Placental pericyte (primary cell): ENCODE measurements around a stretch of chr9.

DNA sequence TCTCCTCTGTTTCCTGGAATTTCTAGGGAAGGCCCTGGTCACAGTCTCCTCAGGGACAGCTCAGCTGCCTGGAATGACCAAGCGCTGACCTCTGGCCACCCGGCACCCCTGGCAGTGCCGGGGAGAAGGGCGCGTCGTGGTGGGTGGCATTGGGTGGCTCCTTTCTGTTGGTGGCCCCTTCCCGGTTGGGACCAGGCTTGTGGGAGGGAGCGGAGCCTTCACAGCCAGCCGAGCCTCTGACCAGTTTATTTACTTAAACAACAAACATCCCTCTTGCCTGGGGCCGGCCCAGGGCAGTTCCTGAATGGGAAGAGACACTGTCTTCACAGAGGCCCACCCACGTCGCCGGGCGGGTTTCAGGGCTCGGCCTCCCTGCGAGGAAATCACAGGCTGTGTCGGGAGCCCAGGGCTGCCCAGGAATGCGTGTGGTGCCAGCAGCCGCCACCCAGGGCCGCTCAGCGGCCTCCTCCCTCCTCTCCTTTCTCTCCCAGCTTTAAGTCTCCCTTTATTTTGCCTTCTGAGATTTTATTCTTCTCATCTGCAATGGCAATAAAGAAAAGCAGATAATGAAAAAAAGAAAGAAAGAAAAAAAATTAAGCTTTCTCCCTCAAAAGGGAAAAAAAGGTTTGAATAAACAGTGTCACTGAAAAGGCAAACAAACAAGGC is 132.5 kb downstream of the HSD17B3 start:
- CAGE, long polyA plus RNA = no peak

GRCh38 chr9:96399068-96399532 is 15.6 kb upstream of the SLC35D2 start:
- CAGE, long polyA plus RNA = no peak

DNA sequence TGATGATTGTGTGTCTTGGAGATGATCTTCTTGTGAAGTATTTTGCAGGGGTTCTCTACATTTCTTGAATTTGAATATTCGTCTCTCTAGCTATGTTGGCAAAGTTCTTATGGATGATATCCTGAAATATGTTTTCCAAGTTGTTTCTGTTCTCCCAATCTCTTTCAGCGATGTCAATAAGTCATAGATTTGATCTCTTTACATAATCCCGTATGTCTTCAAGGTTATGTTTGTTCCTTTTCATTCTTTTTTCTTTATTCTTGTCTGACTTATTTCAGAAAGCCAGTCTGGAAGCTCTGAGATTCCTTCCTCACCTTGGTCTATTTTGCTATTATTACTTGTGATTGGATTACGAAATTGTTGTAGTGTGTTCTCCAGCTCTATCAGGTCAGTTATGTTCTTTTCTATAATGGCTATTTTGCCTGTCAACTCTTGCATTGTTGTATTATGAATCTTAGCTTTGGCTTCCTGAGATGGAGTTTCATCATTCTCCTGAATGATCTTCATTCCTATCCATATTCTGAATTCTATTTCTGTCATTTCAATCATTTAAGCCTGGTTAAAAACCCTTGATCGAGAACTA is 16.1 kb upstream of the ZNF510 start:
- CAGE, long polyA plus RNA = no peak

DNA sequence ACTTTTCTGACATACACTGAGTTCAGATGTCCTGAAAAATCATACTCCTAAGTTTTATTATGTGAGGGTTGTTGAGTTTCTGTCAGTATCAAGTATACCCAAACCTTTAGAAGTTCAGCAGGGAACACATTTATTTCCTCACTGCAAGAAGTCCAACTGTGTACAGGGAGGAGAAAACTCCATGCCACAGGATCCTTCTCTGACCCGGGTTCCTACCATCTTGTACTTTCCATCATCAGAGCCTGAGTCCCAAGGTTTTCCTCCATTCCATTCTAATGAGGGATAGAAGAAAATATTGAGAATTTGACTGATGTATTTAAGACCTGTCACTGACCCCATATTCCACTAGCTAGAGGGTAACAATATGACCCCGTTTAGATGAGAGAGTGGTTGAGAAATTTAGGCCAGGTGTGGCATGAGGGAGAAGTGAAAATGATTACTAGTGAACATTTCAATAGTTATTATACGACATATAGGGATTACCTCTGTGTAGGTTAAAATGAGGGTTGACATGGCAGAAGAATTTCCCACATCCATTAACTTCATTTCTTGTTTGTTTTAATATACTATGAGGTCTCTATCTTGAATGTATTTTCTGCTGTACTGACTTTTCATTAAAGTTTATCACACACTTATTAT is 37.3 kb downstream of the ZNF782 start:
- CAGE, long polyA plus RNA = no peak

- CAGE, long polyA plus RNA = no peak
Measured at GRCh38 chr9:96853326-96854086, 808 bp downstream of the ZNF782 start.

DNA sequence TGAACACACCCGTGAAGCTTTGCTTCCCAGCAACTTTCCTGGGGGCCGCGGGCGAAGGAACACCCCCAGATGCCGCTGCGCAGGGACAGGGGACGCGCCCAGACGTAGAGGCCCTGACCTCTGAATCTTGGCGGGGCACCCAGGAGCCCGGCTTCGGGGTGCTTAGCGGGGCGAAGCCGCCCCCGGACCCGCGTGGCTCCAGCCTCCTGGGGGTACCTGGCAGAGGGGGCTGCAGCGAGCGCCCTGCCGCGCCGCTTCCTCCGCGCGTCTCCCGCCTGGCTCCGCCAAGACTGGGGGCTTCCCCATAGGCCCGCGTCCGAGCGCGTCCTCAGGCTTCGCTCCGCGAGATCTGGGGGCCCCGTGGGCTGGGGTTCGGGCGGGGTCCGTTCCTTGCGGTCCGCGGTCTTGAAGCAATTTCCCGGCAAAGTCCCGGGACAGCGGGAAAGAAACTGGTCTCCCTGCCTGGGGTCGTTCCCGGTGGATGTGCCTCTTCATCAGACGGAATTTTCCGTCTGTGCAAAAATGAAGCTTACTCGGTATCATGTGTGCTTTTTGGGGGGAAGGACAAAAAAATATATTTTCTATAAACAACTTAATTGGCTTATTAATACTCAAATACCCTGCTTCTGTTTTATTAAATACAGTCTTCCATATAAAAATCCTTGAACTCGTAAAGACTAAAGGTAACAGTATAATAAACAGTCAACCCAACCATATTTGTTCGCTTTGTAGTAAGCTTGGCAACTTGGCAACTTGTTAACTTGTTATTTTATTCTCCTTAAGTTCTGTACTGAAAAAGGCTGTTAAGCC is 23.2 kb upstream of the ZNF782 start:
- CAGE, long polyA plus RNA = no peak

DNA sequence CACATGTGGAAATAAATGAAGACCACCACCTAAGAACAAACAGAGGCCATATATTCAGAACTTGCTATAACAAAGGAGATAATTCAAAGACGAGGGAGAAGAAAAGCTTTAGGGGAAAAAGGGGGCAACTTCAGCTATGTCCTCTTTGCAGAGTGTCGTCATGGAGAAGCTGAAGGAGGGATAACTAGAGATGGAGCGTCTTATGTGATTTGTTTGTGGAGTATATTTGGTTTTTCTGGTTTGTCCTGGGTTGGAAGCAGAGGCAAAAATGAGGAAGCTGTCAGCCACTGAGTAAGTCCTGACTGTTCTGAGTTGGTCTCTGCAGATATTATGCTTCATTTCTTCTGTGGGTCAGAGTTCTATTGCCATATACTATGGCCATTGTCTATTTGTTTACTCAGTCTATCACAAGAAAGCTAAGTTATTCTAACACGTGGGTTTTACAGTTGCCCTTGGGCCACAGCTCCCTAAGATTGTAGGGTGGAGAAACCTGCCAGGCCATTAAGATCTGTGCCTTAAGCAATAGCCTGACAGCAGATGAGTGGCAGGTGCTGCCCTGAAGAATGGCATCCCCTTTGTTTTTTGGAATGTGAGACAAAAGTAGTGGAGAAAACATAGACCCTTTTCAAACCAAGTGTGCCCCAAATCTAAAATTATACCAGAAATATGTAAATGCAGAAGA is 2.9 kb upstream of the CTSV start:
- CAGE, long polyA plus RNA = no peak

- CAGE, long polyA plus RNA = no peak
Measured at GRCh38 chr9:97502769-97503090, 1.3 kb downstream of the TMOD1 start.

DNA sequence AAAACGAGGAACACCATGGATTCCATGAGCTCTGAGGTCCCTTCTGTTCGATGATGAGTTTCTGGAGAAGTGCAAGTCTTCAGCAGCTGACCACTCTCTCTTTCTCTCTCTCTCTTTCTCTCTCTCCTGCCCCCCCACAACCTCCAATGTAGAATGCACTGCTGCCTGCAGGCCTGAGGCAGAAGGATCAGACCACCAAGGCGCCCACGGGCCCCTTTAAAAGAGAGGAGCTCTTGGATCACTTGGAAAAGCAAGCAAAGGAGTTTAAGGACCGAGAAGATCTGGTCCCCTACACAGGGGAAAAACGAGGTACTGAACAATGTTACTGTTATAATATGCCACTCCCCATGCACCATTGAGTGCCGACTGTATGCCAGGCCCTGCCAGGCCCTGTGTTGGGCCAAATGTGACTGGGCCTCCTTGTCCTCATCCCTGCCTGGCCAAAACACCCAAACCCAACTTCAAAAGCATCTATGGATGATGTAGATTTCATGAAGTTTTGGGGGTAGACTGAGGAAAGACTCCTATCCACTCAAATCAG is 44.6 kb downstream of the TMOD1 start:
- CAGE, long polyA plus RNA = no peak

DNA sequence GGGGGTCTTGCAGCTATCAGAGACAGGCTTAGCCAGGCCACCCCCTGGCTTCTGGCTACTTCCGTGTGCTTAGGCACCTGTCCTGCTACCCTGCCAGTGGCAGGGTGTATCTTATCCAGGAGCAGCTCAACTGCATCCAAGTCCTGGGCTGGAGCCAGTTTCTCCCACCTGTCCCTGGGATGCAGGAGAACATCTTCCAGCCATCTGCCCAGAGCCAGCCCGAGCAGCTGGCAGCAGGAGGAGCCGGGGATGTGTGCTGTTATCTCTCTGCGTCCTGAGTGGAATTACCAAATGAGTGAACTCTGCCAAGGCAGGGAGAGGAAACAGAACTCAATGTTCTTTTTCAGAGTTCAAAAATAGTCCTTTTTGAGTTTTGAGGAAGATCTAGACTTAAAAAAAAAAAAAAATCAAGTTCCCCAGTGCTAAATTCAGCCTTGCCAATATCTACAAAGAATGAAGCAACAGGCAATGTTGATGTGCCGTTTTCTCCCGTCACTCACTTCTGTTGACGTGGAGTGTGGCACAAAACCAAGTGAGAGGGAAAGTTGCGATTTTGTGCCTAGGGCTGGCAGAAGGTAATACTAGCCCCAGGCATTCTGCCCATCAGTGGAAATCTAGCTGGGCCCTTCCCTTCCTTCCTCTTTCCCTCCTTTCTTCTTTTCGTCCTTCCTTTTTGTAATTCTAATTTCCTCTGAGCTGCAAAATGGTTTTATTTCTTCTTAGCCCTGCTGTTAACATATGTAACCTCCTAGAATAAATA is 56.2 kb downstream of the TMOD1 start:
- CAGE, long polyA plus RNA = no peak

GRCh38 chr9:97572685-97573227 is 60.4 kb downstream of the TSTD2 start:
- CAGE, long polyA plus RNA = no peak

DNA sequence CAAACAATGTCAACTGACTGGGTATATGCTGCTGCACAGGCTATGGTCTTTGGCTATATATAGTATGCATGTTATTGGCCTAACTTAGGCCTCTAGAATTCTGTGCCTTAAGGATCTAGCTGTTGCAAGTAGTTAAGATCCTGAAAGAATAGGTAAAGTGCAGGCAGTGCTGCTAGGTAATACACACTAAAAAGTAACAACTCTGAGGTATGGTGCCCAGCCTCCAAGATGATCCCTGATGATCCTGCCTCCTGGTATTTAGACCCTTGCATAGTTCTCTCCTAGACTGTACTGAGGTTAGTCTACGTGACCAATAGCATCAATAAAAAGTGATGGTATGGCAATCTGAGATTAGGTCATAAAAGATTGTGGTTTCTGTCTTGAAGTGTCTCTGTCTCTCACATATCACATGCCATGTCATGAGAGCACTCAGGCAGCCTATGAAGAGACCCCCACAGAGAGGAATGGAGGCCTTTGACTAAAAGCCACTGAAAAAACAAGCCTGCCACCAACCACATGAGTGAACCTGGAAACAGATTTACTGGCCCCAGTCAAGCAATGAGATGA is 9.2 kb downstream of the TSTD2 start:
- CAGE, long polyA plus RNA = no peak

GRCh38 chr9:97802160-97802788 is 50.8 kb upstream of the FOXE1 start:
- CAGE, long polyA plus RNA = no peak

GRCh38 chr9:97994082-97994833 is 11.1 kb downstream of the ANP32B start:
- CAGE, long polyA plus RNA = no peak

DNA sequence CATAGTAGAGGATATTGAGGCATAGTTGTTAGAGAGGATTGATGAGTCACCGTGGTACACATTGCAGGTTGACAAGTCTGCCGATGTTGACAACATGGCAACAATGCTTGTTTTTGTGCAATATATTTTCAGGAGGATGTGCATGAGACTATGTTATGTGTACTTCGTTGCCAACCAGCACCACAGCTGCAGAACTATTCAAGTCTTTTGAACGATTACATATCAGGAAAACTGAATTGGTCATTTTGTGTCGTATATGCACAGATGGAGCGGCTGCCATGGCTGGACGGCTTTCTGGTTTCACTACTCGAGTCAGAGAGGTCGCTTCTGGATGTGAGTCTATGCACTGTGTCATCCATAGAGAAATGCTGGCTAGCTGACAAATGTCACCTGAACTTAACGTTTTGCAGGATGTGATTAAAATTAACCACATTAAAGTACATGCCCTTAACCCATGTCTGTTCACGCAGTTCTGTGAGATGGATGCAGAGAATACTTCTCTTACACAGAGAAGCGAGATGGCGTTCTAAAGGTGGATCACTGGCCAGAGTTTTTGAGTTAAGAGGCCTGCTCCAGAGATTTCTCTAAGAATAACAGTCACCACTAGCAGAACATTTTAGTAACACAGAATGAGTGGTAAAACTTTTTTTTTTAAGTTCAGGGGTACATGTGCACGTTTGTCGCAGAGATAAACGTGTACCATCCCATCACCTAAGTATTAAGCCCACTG is 24.4 kb downstream of the ANP32B start:
- CAGE, long polyA plus RNA = no peak

- CAGE, long polyA plus RNA = no peak
Measured at GRCh38 chr9:98021389-98022068, 35.0 kb upstream of the NANS start.

GRCh38 chr9:98092445-98093003 is 26.5 kb downstream of the TRIM14 start:
- CAGE, long polyA plus RNA = no peak

DNA sequence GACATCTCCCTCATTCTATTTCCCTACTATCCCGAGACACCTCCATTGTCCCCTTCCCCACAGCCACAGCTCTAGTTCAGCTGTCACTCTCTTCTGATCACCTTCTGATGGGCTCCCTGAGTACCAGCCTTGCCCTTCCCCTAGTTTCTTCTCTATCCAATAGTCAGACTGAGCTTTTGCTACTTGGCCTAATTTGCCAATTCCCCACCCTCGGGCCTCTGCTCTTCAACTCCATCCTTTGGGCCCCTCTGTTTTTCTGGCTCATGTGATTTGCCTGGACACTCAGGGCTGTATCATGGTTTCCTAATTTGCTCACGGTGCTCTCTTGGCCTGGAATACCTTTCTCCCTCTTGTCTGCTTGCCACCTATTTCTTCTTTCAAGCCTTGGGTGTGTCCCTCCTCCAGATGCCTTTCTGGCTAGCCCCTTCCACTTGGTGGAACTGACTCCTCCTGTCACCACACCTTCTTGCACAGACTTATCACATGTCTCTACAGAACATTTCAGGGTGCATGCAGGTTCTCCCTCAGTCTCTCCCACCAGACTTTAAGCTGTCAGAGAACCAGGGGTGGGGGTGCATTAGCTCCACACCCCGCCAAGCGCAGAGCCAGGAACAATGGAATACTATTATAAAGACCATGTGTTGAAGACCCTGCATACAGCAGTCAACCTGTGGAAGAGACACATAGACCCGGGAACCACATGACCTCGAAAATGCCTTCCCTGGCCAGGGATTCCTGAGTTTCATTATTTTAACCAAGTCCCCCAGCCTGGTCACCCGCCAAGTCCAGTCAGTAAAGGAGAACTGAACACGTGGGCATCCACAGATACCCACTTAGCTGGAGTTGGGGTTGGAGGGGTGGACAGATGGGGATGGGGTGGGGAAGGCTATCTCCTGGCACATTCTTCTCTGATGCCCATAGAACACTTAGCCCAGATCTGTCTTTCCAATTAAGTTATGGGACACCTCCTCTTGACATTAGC is 1.8 kb downstream of the TBC1D2 start:
- CAGE, long polyA plus RNA = no peak

DNA sequence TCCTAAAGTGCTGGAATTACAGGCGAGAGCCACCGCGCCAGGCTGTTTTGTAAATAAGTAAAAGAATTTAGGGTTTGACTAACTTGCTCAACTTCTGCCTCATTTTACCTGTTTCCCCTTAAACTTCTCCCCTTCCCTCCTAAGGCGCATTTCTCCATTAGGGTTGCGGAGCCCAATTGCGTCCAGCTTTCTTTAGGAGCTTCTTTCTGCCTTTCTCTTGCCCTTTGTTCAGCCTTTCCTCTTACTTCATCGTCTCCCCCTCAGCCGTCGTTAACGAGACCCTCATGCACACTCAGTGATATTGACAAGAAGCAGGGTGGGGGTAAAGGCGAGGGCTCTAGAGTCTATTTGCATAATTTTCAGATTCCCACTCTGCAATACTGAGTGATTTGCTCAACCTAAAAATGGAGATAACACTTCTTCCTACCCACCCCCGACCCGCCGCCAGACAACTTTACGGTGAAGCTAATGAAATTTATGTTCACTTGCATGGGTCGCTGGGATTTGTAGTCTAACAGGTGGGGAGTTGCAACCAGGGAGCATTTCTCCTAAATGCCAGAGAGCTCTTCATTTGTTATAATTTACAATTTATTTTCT is 1.2 kb upstream of the TBC1D2 start:
- CAGE, long polyA plus RNA = no peak

- CAGE, long polyA plus RNA = no peak
Measured at GRCh38 chr9:98508020-98508566, 200.6 kb downstream of the GABBR2 start.